SEM (cell line): Measurements from ENCODE around the genes KRTAP10-5, KRTAP10-8 and KRTAP12-1.

GRCh38 chr21:44301829-44302291 lies 2.0 kb downstream of the PFKL start:
- PRO-cap: bidirectional peak, plus-strand start at chr21:44302330, minus-strand start at chr21:44302126

- PRO-cap: no peak
Measured at GRCh38 chr21:44307295-44308134, 7.7 kb downstream of the PFKL start.

DNA sequence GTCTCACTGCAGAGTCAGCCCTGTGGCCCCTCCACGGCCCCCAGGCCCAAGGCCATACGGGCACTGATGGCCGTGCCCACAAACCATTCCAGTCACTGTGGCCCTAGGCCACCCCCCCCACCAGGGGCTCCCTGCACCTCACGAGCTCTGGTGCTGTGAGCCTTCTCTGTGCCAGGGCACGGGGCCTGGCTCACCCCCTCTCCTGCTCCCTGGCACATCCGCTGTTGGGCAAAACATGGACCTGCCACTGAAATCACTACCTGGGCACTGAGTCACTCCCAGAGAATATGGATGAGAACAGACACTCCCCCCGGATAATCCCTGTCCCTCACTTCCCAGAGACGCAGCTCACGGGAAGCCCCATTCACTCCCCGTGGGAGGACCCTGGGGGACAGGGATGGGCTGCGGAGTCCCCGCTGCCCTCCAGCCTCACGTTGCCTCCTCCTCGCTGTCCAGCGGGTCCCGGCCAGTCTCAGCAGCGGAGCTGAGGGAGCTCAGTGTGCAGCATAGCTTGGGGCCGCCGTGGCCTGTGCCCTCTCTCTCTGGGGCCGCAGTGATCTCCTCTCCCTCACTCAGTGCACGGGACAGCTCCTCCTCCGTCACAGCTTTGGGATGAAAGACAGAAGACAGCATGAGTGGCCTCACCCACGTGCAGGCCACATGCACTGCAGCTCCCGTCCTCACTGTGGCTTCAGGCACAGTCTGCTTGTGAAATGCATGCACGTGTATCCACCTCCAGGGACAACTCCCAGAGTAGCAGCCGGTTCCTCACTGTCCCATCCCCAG lies 7.6 kb downstream of the CFAP410 start:
- PRO-cap: no peak

DNA sequence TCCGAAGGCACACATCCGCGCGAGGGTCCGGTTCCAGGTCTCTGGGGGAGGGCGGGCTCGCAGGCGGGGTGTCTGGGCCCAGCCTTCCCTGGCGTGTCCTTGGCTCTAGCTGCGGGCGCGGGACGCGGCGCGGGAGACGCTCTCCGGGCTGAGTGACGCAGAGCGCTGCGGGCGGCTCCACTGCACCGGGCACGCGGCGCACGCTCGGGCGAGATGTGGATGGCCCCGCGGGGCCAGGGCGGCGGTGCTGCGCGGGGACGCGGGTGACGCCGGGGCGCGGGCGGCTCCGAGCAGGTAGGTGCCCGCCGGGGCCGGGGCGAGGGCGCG lies 3.5 kb upstream of the TRPM2 start:
- PRO-cap: no peak

GRCh38 chr21:44483274-44483770 lies 28.0 kb downstream of the LRRC3 start:
- PRO-cap: no peak

DNA sequence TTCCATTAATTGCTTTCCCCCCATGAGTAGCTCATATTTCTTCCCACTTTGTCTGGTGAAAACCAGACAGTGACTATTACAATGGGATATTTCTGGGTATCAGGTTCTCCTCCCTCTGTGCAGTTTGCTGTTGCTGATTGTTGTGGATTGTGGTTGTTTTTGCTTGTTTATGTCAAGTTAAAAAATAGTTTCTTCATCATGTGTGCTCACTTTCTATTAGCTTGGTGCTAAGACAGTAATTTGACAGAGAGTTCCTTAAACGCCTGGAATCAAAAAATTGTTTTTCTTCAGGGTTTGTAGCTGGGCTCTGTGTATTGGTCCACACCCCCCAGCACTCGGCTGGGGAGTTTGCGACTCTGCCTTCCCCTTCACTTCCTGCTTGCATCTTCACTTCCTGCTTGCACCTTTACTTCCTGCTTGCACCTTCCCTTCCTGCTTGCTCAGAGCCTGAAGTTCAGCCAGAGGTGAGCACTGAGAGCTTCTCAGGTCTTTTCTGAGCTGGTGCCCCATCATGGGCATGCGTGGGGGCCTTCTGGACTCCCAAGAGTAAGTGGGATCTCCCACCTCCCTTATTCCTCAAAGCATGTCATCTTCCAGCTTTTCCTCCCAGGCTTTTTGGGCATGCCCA lies 3.8 kb downstream of the KRTAP10-2 start:
- PRO-cap: no peak

DNA sequence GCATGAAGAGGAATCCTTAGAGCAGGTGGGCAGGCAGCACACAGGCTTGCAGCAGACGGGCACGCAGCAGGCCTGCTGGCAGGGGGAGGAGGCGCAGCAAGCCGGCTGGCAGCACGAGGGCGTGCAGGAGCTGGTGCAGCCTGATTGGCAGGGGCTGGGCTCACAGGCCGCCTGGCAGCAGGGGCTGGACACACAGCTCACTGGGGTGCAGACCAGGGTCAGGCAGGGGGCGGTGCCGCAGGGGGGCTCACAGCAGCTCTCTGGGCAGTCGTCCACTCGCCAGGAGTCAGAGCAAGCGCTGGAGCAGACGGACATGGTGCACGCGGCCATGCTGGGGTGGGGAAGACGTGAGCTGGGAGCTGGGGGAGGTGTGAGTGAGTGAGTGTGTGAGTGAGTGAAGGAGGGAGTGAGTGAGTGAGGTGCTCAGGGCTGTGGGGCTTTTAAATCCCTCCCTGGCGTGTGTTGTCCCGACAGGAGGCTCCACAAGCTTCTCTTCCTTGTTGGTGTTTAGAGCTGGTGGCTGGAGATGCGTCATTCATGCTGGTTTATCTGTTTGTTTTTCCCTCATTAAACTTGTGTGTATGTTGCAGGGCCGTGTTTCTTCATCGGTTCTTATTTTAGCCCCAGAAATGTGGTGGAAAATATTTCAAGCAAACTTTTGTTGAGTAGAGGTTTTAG lies at the start of gene KRTAP10-5:
Gene KRTAP10-5, minus strand, starts transcription at position 356 of the 678 bp plus-strand sequence.
- PRO-cap: no peak

DNA sequence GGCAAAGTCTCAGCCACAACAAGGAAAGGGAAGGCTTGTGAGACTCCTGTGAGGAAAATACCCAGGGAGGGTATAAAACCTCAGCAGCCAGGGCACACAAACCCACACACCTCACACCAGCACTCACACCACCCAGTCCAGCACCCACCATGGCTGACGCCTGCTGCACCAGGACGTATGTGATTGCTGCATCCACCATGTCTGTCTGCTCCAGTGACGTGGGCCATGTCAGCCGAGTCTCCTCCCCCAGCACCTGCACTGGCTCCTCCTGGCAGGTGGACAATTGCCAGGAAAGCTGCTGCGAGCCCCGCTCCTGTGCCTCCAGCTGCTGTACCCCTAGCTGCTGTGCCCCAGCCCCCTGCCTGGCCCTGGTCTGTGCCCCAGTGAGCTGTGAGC lies at the start of gene KRTAP10-8:
Gene KRTAP10-8, plus strand, starts transcription at position 128 of the 396 bp plus-strand sequence.
- PRO-cap: no peak

DNA sequence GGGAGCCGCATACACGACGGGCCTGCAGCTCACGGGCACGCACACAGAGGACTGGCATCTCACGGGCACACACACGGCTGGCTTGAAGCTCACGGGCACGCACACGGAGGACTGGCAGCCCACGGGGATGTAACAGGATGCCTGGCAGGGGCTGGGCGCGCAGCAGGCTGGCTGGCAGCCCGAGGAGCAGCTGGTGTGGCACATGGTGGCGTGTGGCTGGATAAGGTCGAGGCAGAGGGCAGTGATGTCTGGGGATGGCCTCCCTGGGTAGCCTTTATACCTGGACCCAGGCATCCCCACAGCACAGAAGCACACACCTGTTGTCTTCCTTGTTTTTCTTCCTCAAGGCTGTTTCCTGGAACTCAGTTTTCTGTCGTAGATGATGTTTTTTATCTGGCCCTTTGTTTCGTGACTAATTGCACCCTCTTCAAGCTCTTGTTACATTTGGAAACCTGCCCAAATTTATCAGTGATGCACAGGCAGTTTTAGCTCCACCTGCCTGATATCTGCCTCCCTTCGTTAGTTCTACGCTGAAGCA lies at the start of gene KRTAP12-1:
Gene KRTAP12-1, minus strand, starts transcription at position 244 of the 538 bp plus-strand sequence.
- PRO-cap: no peak

- PRO-cap: no peak
Measured at GRCh38 chr21:44850089-44850828, 23.2 kb downstream of the PTTG1IP start.

DNA sequence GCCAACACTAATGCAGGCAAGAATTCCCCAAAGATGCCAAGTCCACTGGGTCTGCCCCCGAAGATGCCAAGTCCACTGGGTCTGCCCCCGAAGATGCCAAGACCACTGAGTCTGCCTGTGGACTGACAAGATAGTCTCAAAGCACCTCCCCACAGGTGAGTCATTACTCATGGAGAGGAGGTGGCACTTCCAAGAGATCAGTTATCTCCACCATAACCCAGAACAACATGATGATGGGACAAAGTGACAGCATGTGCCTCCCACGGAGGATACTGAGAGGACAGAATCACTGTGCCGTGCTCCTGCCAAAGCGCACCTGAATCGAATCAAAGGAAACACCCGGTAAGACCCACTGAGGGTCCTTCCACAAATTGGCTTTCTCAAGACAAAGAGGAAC lies 4.7 kb downstream of the PTTG1IP start:
- PRO-cap: no peak

DNA sequence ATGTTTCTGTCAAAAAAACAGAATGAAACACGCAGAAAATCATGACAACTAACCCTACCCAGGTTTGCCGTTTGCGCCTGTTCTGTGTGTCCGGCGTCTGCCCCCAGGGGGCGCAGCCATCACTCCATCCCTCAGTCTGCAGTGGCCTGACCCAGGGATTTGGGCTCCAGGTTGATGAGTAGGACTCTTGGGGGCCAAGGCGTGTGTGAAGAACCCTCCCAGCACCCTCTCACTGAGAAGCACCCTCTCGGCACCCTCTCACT lies 19.3 kb upstream of the PTTG1IP start:
- PRO-cap: no peak

- PRO-cap: no peak
Measured at GRCh38 chr21:44969314-44969751, 29.5 kb downstream of the SLX9 start.

- PRO-cap: bidirectional peak, plus-strand start at chr21:45152520, minus-strand start at chr21:45152338
Measured at GRCh38 chr21:45152115-45152762, 77.9 kb downstream of the ADARB1 start.

GRCh38 chr21:45227851-45228602 lies 59.7 kb downstream of the POFUT2 start:
- PRO-cap: no peak

GRCh38 chr21:45291789-45292292 lies 4.1 kb upstream of the POFUT2 start:
- PRO-cap: no peak

DNA sequence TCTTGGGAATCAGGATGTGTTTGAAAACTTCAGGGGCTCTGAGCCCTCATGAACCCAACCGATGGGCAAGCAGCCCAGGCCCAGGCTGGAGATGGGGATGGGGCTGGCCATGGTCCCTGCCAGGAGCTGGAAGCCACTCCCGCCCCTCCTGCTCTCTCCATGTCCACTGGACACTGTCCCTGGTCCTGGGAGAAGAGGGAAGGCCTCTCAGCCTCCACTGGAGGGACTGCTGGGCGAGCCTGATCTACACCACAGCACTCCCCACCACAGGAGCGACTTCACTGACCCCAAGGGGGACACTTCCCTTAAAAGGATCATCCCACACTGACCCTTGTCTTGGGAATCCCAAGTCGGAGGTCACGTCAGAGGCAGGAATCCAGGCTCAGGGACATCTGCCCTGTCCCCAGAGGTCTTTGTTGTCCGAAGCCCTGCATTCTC lies 16.9 kb upstream of the COL18A1 start:
- PRO-cap: no peak

- PRO-cap: no peak
Measured at GRCh38 chr21:45411318-45412048, 6.5 kb downstream of the COL18A1 start.

DNA sequence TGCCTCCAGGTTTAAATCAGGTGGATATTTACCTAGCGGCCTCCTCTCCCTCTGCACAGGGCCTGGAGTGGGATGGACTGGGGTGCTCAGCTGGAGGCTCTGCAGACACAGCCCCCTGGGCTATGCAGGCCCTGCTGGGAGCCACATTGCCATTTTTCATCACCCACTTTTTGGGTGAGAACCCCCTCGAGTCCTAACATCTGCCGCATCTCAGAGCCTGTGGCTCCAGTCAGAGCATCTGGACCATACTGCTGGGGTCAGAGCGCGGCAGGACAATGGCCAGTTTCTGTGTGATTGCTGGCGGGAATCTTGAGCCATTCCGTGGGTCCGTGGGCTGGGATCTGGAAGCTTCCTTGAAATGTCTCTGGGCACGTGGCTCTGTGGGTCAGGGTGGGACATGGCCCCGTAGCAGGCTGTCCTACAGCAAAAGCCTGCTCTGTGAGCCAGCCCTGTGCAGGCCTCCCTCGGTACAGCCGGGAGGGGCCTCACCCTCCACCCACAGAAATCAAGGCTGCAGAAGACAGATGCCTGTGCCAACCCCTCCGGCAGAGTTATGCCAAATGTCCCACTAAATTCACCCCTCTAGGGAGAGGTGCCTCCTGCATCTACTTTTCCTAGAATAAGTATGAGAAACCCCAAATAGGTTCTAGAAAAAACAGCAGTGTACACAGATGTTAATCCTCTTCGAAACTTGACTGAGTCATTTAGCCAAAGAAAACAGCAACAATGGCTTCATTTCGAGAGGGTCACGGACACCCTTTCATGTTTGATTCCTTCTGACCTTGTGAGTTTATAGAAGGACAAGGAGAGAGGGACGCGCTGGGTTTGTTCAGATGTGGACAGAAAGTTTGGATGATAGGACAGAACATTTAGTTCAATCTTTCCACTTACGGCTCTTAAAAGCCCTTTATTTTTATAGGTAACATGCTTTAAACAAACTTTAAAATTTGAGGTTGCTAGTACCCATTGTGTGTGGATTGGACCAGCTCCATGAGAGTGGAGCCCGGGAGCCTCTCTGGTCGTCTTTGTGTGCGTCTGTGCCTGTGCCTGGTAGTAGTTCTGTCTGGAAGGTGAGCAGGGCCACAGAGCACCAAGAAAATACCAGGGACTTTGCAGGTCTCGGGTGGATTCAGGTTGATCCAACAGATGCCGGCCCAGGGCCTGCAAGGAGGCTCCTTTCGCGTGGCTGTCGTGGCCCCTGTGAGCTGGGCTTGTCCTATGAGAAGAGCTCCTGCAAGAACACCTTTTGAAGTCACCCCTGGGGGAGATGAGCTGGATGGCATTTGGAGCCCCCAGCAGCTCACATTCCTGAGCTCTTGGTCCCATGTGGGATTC lies 27.9 kb downstream of the COL18A1 start:
- PRO-cap: no peak

DNA sequence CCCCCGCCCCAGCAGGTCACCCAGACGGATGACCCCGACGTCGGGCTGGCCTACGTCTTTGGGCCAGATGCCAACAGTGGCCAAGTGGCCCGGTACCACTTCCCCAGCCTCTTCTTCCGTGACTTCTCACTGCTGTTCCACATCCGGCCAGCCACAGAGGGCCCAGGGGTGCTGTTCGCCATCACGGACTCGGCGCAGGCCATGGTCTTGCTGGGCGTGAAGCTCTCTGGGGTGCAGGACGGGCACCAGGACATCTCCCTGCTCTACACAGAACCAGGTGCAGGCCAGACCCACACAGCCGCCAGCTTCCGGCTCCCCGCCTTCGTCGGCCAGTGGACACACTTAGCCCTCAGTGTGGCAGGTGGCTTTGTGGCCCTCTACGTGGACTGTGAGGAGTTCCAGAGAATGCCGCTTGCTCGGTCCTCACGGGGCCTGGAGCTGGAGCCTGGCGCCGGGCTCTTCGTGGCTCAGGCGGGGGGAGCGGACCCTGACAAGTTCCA lies 63.4 kb downstream of the COL18A1 start:
- PRO-cap: no peak